ENCODE results near the gene TMEM245.

DNA sequence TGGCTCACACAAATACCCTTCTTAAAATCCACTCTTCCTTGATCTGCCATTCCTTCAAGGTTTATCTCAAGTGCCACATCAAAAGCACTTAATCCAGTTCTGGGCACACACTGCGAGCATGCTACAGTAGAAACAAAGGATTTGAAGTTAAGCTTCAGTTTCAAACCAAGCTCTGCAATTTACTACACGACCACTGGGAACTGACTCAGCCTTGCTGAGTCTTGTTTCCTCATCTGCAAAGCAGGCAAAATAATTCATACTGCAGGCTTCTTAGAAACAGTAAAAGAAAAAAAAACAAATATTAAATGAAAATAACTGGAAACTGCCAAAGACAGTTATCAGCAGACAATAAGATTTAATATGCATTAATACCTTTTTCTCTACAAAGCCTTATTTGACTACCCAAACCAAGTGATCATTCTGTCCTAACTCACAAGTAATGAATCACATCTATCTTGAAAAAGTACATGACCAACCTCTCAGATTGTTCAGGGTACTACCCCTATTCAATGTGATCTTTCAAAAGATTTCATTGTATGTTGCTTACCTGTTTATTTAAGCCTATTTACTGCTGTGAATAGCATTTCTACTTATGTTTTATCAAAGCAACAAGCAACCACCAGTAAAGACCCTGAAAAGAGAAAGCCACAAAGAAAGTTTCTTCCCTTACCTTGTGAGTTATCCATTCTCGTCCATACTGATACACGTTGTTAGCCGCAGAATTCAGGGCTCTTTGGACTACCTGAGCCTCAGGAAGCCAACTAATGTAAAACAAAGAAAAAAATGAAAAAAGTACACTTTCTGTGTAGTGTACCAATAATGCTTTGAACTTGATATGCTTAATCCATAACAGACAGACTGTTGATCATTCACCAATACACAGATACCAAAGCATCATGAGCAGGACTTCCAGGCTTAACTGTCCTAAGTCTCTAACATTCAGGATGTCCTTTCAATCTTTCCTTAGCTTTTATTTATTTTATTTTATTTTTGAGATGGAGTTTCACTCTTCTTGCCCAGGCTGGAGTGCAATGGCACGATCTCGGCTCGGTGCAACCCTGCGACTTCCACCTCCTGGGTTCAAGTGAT is 50.9 kb upstream of the CTNNAL1 start:
- PRO-cap, result no peak

- PRO-cap, result no peak
Observed at GRCh38 chr9:109069602-109070830, 49.7 kb downstream of the TMEM245 start.

DNA sequence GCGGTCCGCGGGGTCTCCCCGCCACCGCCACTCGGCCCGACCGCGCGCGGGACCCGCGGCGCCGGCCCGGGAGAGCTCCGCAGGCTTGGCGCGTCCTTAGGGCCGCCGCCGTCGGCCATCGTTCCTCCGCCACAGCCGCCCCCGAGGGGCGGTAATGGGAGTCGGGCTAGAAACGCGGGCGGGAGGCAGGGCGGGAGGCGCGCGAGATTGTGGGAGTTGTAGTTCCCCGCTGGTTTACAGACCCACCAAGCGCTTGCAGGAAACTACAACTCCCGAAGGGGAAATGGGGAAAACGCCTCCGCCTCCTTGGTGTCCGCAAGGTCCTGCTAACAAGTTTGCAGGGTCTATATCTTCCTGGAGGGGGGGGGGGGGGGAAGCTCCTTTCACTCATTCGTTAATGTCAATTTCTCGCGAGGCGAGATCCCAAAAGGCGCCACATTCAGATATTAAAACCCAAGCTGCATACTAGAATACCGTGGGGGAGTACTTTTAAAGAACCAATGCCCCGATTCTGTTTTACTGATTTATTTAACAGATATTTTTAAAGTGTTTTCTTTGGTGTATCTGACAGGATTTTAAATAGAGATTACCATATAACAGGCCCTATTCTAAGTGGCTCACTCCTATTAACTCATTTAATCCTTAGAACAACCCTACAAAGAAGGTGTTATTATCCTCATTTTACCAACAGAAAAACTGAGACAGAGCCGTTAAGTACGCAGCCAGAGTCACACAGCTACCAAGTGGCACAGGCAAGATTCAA is at the start of gene TMEM245:
TMEM245 (minus strand) TSS at position 153 of the 763 bp plus-strand sequence.
- PRO-cap, result unidirectional peak, minus-strand start at position 156 of the sequence

GRCh38 chr9:109277529-109278048 is 43.3 kb downstream of the EPB41L4B start:
- PRO-cap, result no peak

- PRO-cap, result no peak
Observed at GRCh38 chr9:109416991-109417579, 81.0 kb downstream of the PTPN3 start.

DNA sequence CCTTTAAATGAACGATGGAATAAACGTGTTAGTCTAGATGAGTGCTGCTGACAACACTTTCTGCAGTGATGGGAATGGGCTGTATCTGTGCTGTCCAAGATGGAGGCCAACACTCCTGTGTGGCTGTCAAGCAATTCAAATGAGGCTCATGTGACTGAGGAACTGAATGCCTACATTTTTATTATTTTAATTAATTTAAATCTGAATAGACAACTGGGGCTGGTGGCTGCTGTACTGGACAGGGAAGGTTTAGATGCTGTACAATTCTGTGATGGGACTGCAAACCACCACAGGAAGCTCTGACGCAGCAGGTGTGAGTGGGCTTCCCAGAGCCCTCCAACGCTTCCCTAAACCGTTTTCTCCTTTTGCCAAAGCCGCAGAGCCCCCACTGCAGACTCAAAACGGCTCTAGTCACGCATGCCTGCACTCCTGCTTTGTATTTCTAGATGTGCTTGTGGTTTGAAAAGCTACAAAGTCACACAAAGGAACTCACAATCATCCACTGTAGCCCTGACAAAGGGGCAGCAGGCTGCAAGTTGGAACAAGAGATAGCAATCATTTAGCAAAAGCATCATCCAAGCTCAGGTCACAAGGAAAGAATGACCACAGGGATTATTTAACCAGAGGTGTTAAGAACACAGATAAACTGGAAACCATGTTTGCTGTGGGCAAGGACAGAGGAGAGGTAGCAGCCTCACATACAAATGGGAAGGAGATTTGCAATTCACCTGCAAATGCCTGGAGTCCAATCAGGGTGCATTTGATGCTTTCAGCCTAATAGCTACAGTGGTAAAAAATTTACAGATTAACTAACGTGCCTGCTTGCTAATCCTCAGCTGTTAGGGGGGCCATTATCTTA is 79.3 kb downstream of the PTPN3 start:
- PRO-cap, result no peak

DNA sequence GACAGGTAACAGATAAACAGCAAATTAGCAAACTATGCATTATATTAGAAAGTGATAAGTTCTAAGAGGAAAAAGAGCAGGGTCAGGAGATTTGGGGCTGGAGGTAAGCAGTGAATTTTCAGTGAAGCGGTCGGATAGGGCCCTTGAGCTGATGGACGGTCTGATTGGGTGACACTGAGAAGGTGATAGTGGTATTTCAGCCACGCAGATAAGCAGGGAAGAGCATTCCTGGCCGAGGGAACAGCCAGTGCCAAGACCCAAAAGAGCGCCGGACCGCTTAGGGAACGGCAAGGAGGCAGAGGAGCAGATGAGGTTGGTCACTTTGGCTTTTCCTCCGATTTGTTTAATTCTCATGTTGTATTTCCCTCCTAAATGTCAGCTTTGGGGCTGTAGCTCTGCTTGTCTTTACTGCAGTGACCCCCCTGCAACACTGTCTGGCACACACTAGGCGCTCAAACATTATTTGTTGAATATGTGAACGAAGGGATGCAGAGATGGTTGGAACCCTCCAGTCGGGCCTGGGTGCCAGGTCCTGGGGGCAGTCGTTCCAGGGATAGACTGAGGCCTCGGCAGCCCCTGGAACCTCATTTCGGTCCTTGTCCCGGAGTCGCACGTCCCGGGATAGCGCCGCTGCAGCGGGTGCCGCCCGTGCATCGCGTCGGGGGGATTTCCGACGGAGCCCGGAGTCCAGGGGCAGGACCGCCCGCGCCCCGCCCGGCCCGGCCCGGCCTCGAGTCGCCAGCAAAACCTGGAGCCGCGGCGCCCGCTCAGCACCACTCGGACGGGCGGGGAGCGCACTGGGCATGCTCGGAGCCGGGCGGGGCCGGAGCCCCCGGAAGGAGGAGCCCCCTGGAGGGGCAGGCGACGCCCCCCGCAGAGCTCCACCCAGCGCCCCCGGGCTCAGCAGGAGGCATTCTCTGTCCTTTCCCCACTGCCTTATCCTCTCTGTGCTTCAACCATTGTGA is 1.3 kb upstream of the PTPN3 start:
- PRO-cap, result no peak

DNA sequence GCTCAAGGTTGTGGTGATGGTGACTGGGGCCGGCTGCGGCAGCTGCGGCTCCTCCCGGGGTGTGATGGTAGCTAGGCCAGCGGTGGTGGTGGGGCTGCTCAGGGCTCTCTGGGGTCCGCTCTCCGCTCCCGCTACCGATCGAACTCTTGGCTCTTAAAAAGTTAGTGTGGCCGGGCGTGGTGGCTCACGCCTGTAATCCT is 36.1 kb upstream of the PTPN3 start:
- PRO-cap, result no peak

DNA sequence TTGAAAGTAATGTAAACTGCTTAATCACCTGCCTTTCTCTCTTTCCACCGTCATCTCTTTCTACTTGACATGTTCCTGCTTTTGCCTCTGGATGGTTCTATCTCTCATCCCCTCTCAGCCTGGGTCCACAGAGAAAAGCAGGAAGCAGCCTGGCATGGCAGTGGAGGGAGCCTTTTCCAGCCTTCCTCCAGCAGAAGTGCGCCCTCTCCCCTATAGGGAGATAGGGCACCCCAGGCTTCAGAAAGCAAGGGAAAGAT is 11.2 kb downstream of the PALM2AKAP2 start:
- PRO-cap, result no peak

- PRO-cap, result no peak
Observed at GRCh38 chr9:109791552-109792287, 11.7 kb downstream of the PALM2AKAP2 start.

GRCh38 chr9:109794573-109795097 is 14.6 kb downstream of the PALM2AKAP2 start:
- PRO-cap, result no peak

DNA sequence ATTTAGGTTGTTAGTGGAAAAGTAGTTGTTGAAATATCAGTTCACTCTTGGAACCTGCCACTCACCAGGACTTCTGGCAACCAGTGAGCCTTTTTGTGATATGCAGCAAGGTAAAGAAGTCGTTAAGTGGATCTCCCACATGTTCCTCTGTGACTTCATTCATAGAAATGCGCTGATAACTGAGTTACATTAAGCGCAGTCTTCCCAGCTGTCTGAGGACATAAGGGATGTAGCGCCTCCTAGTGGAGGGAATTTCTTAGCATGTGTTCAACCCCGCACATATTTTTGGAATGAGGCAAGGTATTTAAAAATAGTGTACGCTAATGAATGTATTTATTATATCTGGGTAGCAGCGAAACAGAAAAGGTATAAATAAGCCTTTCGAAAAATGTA is 37.8 kb downstream of the PALM2AKAP2 start:
- PRO-cap, result no peak

GRCh38 chr9:109856501-109857395 is 76.8 kb downstream of the PALM2AKAP2 start:
- PRO-cap, result no peak

GRCh38 chr9:109910987-109911500 is 131.0 kb downstream of the PALM2AKAP2 start:
- PRO-cap, result no peak

- PRO-cap, result no peak
Observed at GRCh38 chr9:110015729-110016339, 192.1 kb downstream of the C9orf152 start.

- PRO-cap, result no peak
Observed at GRCh38 chr9:110126142-110127154, 81.5 kb downstream of the C9orf152 start.

GRCh38 chr9:110214867-110215311 is 6.9 kb upstream of the C9orf152 start:
- PRO-cap, result no peak

- PRO-cap, result no peak
Observed at GRCh38 chr9:110337506-110337763, 228 bp downstream of the TXNDC8 start.

DNA sequence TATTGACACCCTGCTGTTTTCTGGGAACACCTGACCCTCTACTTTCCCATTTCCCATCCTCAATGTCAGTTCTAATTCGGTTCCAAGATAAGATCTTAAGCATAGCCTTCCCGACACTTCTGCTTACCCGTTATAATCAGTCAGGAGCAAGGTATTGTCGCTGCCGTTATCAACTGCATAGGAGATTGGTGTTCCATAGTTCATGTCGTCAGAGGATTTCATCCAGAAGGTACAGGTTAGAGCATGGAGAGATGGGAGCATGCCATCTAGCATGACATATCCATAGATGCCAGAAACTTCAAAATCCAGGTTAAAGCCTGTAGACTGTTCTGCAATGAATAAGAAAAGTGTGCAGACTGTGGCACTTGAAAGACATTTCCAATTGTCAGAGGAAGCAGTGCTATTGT is 108.0 kb upstream of the TXNDC8 start:
- PRO-cap, result no peak

GRCh38 chr9:110549617-110550120 is 29.9 kb downstream of the SVEP1 start:
- PRO-cap, result no peak

All from type B pancreatic cell (in vitro differentiated cells).